Thoracic aorta (tissue), 1 donor: ENCODE results near the genes HSPD1 and MOB4.

DNA sequence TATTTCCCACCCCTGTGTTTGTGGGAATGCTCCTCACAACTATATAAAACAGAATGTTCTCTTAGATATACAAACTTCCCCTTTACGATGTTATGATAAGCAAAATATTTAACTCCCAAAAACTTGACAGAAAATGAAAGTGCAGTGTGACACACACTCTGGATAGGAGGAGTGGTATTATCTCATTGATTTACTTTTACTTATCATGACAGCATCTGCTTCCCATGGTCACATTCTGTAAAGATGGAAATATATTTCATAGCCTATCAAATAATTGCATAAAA is 96.6 kb upstream of the STK17B start:
- RAMPAGE, long total RNA: no peak

DNA sequence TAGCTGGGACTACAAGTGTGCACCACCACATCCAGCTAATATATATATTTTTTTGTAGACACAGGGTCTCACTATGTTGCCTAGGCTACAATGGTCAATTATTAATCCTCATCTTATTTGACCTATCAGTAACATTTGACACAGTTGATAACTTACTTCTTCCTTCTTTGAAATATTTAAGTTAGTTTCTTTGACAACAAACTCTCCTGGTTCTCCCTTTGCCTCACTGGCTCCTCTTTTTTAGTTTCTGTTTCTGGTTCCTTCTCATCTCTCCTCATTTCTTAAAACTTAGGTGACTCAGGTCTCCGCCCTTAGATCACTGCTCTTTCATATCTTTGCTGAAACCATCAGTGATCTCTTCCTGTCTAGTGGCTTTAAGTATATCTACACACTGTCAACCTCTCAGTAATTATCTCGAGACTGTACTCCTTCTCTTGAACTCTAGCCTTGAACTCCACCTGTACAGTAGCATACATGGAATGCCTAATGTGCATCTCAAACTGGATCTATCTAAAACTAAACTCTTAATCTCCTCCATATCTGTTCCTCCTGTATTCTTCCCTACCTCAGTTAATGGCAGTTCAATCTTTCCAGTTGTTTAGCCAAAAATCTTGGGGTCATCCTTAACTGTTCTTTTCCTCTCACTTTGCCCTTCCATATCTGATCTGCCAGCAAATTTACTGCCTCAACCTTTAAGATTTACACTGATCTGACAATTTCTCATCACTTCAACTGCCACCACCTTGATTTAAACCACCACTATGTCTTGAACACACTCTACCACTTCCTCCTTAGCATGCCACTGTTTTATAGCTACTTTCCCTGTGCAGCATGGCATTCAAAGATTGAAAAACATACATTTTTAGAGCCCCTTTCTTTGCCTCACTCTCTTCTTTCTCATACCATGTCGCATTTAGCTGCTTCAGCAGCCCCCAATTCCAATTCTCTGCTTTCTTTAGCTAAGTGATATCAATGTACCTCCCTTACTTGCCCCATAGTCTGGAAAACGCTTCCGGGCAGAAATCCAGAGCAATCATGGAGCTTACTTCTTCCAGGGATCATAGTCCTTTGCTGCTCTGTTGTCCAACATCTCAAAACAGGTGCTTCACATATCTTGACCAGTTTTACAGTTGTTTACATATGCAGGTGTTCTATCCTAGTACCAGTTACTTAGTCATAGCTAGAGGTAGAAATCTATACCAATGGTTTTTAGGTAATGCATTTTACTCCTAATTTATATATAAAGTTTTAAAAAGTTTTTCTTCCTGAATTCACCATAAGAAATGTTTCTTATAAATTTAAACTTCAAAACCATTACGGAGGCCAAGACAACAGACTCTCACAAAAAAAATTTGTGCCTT is 11.1 kb downstream of the PGAP1 start:
- RAMPAGE, long total RNA: start-site peak on the minus strand centred at position 781 of the sequence, 972 bp wide, 10 reads

DNA sequence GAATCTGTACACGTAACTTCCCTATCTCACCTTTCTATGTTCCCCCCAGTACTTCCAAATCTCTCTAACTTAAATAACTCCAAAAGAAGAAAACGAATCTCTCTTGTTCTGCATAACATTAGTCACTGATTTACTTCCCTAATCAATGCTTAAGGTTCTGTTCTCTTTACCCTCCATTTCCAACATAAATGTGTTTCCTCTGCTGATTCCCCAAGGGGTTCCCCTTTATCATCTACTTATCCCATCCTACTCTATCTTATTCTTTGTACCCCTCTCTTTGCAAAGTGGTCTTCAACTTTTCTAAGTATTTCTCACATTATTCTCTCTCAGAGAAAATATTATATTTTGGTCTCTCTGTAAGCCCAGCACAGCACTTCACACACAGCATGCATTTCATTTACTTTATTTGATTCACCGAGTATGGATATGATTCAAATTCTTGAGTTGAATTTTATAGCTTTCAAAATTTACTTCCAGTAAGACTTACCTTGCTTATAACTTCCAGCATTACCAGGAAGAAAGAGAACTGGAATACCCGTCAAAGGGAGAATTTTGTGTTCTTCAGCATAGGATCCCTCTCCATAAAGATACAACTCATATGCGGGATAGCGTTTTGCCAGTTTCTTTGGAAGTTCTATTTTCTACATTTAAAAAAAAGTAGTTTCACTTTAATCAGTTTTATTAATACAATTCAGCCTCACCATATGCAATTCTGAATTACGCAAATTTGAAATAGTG is 6.8 kb downstream of the PGAP1 start:
- RAMPAGE, long total RNA: no peak

DNA sequence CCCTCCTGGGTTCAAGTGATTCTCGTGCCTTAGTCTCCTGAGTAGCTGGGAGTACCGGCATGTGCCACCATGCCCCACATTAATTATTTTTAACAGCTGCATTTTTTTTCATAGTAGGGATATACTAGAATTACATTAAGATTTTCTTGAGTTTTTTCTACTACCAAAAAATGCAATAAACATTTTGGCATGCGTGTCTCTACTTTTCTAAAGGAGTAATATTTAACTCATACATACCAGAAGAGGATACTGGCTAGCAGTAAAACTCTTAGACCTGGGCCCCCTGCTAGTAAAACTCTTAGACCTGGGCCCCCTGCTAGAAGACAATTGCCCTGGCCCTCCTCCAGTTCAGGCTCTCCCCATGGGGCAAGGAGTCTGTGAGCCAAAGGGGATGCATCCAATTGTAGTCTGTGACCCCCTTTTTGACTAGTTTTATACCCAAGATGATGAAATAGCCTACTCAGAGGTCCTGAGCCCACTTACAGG is 45.0 kb upstream of the PGAP1 start:
- RAMPAGE, long total RNA: no peak

- RAMPAGE, long total RNA: no peak
Measured at GRCh38 chr2:197107125-197108015, 180.9 kb upstream of the PGAP1 start.

GRCh38 chr2:197179893-197180562 is 130.6 kb downstream of the ANKRD44 start:
- RAMPAGE, long total RNA: no peak

GRCh38 chr2:197304555-197305270 is 5.9 kb downstream of the ANKRD44 start:
- RAMPAGE, long total RNA: no peak

DNA sequence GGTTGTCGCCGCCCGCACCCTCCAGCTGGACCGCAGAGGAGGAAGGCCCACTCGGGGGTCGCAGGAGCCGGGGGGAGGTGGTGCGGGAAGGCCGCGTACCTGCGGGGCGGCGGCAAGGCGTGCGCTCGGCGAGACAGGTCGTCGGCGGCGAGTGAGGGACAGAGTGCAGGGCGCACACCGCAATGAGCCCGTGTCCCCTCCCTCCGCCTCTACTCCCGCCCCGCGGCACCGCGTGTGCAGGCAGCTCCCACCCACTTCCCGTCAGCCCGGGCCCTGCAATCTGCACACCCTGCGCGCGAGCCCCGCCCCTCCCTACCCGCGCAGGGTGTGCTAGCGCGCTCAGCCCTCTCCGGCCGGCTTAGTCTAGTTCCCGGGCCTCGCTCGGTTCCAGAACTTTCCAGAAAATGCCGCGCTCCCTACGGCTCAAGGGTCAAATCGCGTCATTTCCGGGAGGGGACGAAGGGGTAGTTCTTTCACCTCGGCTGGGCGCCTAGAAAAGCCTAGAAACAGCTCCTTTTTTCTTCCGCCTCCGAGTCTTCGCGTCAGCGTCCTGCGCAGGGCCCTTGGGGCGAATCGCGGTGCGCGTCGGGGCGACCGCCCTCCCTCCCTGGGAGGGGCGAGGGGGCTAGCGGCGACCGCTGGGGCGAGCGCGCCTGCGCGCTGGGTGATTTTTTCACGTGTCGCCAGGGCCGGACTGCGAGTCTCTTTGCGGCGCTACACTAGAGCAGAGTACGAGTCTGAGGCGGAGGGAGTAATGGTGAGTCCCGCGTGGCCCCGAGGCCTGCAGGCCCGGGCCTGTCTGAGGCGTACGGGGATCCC is at the start of gene HSPD1:
Gene HSPD1 (minus strand): TSS at position 158 of the 819 bp plus-strand sequence.
- RAMPAGE, long total RNA: start-site peak on the minus strand centred at position 179 of the sequence, 54 bp wide, 377 reads; start-site peak on the plus strand centred at position 705 of the sequence, 60 bp wide, 686 reads

DNA sequence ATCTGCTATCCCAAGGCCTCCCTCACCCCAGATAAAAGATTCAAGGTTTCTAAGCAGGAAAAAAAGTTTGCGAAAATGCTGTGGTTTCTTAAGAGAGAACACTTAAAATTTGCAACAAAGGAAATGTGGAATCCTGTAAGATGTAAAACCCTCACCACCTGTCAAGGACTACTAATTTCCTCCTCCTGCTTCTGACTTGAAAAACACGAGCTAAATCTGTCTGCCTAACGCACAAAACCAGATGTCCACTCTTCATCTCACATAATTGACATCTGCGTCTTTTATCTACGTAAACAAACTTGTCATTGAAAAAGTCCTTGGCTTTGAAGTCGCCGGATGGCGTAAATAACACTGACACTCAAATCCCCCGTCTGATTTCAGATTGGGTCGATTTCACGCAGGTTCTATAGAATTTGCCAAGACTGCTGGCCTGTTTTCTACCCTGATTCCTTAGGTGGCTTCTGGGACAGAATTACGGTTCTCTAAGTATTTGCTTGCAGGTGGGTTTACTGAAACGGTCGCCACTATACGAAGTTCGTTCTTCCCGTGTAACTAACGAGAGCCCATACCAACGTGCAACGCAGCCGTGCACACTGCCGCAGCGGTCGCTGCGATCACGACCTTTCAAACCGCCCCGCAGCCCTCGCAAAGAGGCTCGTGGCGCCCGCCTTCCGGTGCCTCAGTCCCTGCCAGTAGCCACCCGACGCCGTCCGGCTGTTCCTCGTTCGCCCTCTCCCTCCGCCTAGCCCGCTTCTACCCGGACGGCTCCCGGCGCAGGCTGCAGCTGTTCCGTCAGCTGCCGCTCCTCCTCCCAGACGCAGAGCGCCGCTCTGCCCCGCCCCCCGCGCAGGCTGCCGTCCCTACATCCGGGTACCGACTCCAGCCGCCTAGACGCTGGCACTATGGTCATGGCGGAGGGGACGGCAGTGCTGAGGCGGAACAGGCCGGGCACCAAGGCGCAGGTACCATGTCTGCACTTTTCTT is at the start of gene MOB4:
Gene MOB4 (plus strand): TSS at position 882 of the 984 bp plus-strand sequence.
- RAMPAGE, long total RNA: no peak

GRCh38 chr2:197891731-197892283 is 87.4 kb downstream of the PLCL1 start:
- RAMPAGE, long total RNA: no peak

GRCh38 chr2:197909263-197909787 is 104.9 kb downstream of the PLCL1 start:
- RAMPAGE, long total RNA: no peak

- RAMPAGE, long total RNA: no peak
Measured at GRCh38 chr2:198316844-198317323, 512.5 kb downstream of the PLCL1 start.

DNA sequence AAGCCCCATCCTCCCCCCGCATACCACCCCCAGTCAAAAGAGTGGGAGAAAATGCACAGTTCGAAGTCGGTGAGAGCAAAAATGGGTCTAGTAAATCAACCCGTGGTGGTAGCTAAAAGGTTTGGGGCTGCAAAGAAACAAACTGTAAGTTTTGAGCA is 2.3 kb upstream of the SATB2 start:
- RAMPAGE, long total RNA: no peak

DNA sequence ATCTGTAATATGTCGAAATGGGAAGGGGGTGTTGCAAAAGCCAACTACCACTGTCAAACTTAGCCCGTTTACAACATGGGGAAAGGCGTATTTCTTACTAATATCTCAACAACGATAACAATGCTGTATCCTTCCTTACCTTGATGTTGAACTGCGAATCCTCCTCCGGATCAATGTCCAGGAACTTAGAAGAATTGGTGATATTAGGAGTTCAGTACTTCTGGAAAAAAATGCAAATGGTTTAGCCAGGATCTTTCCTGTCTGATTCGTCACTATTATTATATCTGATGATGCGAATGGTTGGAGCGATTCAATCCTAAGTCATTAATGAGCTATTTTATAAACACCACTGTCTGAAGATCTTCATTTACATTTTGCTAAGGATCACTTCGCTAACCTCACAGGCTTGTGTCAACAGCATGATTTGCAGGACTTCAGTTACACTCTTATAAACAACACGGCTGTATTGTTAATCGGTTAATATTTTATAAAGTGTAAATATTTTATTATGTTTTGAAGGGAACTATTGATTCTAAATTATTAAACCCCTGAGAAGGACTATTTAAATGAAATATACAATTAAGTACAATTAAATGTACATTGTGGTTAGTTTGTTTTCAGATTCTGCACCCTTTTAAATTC is 2.7 kb upstream of the SATB2 start:
- RAMPAGE, long total RNA: no peak

DNA sequence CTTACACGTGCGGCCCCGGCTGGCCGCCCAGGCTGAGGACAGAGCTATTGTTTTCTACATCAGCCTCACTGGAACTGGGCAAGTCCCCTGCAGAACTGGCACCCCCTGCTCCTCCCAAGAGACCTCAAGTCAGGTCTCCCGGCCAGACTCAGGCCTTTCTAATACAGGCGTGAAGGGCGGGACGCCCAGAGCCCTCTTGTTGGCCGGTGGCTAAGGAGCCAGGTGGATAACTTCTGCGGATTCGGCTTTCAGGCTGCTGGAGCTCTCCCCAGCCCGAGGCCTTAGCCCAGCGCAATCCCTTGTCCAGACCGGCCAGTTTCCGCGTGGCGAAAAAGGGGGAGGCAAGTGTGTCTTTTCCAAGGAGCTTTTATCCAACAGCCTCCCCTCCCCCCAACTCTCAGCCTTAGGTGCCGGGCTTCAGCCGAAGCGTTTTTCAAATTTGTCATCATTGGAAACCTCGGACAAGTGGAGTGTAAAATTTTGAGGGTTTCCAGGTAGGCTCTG is 9.3 kb upstream of the SATB2 start:
- RAMPAGE, long total RNA: no peak

DNA sequence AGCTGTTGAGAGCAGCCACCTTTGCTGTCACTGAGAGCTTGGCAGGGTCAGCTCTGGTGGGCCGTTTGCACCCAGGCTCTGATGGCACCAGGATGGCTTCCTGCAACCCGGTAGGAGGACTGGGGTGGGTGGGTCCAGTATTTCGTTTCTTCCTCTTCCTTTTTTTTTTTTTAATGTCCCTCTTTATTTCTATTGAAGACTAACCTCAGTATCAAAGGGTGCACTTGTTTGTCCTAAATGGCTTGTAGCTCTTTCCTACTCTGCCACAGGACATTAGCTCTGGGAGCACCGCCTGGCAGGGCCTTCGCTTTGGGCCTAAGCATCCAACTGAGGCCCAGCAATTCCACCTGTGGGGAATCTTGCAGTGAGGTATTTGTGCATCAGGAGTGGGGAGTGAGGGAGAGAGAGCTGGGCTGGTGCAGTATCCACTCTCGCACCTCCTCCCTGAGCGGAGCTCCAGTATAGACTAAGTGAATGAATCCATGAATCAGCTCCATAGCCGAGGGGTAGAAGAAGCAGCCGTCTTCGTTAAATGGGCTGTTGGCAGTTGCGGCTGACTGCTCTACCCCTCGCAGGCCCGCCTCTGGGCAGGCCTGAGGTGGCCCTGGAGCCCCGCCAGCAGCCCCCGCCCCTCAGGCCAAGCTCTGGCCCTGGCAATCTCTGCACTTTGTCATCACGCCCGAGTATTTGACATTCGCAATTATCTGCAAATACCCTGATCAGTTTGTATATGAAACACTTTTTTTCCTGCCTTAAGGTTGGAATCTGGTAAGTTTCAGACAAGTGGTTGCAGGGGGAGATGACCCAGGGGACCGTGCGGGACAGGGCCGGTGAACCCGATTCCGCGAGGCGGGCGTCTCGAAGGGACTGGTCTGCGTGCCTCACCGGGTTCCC is 10.7 kb upstream of the SATB2 start:
- RAMPAGE, long total RNA: no peak

- RAMPAGE, long total RNA: no peak
Measured at GRCh38 chr2:200306972-200308012, 799 bp downstream of the SPATS2L start.

GRCh38 chr2:200309231-200310120 is 3.0 kb downstream of the SPATS2L start:
- RAMPAGE, long total RNA: no peak

- RAMPAGE, long total RNA: no peak
Measured at GRCh38 chr2:200352596-200353327, 46.3 kb downstream of the SPATS2L start.

- RAMPAGE, long total RNA: no peak
Measured at GRCh38 chr2:200507214-200507517, 2.7 kb downstream of the KCTD18 start.